Heart left ventricle (tissue), 7 donors: ENCODE measurements around a stretch of chr11.

DNA sequence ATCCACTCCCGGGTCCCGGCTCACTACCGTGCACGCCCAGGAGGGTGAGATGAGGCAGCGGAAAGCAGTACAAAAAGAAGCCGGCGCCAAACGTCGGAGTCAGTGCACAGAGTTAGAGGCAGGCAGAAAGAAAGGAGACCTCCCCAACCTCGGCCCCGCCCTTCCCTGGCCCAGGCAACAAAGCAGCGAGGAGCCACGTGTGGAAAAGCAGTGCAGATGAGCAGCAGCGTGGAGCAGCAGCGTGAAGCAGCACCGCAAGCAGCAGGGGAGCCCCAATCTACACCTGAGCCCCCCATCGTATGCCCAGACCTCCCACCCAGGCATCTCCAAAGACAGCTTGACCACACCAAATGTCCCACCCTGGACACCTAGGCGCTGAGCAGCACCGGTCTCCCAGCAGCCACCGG is 28.9 kb downstream of the IGSF9B start:
- PRO-cap, 6 experiments: peak in 4 of 6 experiments; most common plus-strand start position 207 of the sequence (in 2)
- RAMPAGE, long total RNA, 2 experiments: no peak in any of the 2 experiments
- RRBS: 6% methylated on average over 6 of the region's 20 CpGs

DNA sequence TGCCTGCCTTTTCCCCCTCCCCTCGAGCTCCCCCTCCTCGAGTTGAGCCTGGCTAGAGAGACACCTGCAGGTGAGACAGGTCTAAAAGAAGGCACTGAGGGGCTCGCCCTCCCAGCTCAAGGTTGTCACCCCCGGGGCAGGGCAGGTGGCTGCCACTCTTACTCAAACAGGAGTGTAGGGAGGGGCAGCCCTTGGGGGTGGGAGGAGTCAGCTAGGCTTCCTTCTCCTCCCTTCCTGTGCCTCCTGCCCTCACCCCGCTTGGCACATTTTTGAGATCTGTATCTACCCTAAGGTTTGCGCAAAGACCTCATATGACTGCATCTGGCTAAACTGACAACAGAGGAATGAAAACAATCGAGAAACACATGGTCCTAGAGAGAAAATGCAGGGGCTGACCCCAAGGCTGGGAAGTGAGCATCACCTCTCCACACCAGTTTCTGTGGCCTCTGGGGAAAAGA is 28.2 kb downstream of the IGSF9B start:
- PRO-cap, 6 experiments: no peak in any of the 6 experiments
- RAMPAGE, long total RNA, 2 experiments: no peak in any of the 2 experiments
- RRBS: no CpG with 5 or more reads among the region's 7 CpGs

DNA sequence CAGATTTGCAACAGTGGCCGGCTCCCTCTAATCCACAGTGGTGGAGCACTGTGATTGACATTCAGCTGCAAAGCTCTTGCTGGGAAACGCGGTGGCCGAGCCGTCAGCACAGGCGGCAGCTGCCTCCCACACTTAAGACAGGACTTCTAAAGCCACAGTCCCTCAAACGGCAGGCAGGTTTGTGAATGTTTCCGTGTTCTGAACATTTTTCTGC is 31.2 kb upstream of the JAM3 start:
- PRO-cap, 6 experiments: peak in 1 of 6 experiments; most common plus-strand start position 85 of the sequence (in 1); most common minus-strand start position 56 of the sequence (in 1)
- RAMPAGE, long total RNA, 2 experiments: no peak in any of the 2 experiments
- RRBS: no CpG with 5 or more reads among the region's 8 CpGs

GRCh38 chr11:134069340-134069861 is 529 bp downstream of the JAM3 start:
- PRO-cap, 6 experiments: peak in 2 of 6 experiments; most common plus-strand start chr11:134069724 (in 1); most common minus-strand start chr11:134069808 (in 2)
- RAMPAGE, long total RNA, 2 experiments: no peak in any of the 2 experiments
- RRBS: 3% methylated on average over 16 of the region's 40 CpGs

DNA sequence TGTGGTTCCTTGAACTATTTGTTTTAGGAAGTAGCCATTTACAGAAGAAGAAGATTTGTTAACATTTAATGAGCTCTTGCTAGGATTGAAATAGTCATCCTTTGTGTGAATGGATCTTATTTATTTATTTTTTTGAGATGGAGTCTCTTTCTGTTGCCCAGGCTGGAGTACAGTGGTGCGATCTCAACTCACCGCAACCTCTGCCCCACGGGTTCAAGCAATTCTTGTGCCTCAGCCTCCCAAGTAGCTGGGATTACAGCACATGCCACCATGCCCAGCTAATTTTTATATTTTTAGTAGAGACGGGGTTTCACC is 1.6 kb downstream of the ACAD8 start:
- PRO-cap, 6 experiments: no peak in any of the 6 experiments
- RAMPAGE, long total RNA, 2 experiments: no peak in any of the 2 experiments
- RRBS: no CpG with 5 or more reads among the region's 4 CpGs